Measurements from ENCODE around the genes AOC1, CDK5, ABCF2 and WDR86.

DNA sequence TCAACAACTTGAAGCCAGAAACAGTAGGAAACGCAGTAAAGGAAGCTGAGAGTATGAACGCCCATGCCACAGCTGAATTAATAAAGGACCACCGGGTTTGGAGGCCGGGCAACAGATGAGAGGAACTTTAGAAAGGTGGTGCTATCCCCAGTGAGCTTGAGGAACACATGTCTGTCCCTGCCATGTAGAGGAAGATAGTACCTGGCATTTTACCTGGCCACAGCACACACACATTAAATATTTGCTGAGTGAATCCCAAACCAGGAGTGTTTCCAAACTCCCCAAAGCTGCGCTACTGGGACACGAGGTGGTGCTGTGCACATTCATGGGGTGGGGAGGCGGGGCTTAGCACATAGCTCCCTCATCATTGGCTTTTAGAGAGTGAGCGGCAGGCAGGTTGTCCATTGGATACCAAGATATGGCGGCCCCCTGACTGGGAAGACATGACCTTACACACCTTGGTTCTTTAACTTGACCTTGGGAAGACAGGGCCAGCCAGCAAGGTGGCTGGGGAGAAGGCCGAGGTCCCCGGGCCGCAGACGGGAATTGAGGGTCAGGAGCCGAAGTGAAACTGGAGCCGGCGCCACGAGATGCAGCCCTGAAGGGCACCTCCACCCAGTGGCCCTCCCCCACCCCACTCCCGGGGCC lies 23.8 kb downstream of the TMEM176A start:
- RRBS = 80% methylated on average over 8 of the region's 18 CpGs

DNA sequence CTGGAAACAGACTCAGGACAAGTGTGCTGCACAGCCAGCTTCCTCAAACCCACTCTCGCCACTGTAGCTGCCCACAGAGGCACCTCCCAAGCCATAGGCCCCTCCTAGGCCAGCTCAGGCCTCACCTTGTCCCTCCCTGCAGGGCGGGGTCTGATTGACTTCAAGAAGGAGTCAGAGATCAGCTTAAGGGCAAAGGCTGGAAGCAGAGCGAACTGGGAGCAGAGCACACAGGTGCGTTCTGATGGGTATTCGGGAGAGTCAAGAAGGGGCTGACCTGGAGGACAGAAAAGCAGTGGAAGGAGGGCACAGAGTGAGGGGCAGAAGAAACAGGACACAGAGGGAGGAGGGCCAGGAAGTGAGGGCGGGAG lies at the start of gene AOC1:
Gene AOC1, plus strand, starts transcription at position 190 of the 368 bp plus-strand sequence.
- RRBS = no CpG with 5 or more reads among the region's 6 CpGs

DNA sequence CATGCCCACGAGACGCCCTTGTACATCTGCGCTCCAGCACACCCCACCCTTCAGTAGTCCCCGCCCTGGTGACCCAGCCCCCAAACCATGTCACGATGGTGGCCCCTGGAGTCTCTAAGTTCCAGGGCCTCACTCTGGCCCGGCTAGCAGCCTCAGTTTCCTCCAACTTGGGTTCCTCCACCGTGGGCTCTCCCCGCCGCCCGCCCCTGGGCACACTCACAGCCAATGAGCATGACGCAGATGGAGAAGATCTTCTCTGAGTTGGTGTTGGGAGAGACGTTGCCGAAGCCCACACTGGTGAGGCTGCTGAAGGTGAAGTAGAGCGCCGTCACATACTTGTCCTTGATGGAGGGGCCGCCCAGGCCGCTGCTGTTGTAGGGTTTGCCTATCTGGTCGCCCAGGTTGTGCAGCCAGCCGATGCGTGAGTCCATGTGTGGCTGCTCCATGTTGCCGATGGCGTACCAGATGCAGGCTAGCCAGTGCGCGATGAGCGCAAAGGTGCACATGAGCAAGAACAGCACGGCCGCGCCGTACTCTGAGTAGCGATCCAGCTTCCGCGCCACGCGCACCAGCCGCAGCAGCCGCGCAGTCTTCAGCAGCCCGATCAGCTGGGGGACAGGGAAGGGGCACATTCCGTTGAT lies 26.8 kb downstream of the KCNH2 start:
- RRBS = no CpG with 5 or more reads among the region's 39 CpGs

- RRBS = no CpG with 5 or more reads among the region's 15 CpGs
These were observed 15.3 kb downstream of the KCNH2 start for GRCh38 chr7:150962739-150963280.

DNA sequence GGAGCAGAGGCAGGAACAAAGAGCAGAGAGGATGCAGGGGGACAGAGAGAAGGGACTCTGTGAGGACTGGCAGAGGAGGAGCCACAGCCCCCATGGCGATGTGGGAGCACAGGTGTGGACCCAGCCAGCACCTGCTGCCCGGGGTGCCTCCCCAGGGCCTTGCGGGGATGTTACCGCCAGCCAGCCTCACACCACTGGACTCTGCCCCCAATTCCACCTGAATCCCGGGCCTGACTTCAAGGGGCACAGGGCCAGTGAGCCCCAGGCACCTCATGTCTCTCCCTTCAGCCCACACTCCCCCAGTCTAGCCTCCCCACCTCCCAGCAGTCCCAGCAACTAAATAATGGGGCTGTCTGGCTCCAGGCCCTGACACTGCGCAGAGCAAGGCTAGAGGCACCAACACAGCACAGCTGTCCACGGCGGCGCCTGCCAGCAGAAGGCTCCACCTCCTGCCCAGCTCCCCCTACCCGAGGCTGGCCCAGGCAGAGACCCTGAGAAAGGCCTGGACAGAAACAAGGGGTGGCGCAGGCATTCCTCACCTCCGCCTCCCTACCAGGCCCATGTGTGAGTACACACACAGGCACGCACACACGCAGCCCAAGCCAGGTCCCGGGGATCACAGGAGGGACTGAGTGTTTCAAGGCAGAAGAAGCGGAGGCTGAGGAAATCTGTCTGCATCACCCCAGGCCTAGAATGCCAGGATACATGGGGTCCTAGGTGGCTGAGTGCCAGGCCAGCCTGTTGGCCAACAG lies 6.1 kb downstream of the KCNH2 start:
- RRBS = 55% methylated on average over 3 of the region's 16 CpGs

GRCh38 chr7:151013425-151014040 lies 10.8 kb downstream of the ATG9B start:
- RRBS = 19% methylated on average over 13 of the region's 56 CpGs

DNA sequence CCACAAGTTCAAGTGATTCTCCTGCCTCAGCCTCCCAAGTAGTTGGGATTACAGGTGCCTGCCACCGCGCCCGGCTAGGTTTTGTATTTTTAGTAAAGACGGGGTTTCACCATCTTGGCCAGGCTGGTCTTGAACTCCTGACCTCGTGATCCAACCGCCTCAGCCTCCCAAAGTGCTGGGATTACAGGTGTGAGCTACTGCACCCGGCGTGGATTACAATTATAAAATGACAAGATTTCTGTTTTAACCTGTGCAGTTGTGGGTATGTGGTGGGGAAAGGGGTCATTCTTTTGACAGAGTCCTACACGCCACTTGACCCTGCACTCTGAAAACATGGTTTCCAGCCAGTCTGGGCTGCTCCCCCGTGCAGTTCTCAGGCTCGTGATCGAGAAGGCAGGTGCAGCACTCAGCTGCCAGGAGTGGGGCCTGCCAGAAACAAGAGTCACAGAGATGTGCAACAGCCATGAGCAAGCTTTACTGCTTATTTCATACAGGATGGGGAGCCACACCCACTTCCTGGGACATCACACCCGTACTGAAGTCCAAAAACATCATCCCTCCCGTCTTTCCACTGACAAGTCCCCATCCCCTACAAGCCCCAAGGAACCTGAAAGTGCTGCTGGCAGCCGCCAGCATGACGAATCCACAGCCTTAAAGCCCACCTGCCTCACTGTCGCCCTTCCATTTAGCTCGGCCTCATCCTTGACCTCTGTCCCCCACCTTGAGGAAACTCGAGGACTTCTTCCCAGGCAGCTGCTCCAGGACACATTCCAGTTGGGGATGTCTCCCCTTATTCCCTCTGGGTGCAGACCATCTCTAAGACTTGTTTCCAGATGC lies 9.4 kb downstream of the ATG9B start:
- RRBS = no CpG with 5 or more reads among the region's 19 CpGs

DNA sequence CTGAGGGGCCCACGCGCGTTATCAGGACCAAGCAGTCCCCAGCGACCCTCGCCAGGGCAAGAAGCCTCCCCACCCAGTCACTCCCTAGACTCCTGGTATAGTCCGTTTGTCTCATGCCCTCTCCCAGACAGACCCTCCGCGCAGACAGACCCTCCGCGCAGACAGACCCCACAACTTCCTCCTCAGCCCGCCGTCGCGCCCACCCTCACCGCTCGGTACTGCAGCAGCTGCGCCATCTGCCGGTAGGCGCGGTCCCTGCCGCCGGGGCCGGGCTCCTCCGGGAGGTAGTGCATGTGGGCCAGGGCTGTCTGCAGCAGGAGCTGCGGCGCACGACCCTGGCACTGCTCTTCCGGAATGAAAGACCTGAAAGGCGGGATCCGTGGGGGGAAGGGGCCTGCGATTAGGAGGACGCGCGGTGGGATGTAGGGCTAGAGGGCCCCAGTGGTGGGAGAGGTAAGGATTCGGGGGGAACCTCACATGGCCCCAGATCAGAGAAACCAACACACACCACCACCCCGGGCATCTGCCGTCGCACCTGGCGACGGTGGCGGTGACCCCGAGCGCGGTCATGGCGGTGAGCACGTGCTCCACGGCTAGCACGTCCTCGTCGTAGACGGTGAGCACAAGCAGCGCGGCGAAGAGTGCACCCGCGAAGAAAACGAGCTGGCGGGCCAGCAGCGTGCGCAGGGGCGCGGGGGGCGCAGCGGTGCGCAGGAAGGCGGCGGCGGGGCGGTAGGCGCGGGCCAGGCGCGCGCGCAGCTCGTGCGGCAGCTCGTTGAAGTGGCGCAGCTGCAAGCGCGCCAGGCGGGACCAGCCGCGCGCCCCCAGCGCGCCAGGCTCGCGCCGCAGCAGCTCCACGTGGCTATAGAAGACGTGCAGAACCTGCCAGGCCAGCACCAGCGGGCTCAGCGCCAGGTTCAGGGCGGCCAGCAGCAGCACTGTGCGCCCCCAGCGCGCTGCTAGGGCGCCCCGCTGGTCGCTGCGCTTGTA lies 5.9 kb downstream of the ATG9B start:
- RRBS = 4% methylated on average over 5 of the region's 102 CpGs

- RRBS = no CpG with 5 or more reads among the region's 7 CpGs
These were observed 1.1 kb upstream of the ABCB8 start for GRCh38 chr7:151027039-151027668.

DNA sequence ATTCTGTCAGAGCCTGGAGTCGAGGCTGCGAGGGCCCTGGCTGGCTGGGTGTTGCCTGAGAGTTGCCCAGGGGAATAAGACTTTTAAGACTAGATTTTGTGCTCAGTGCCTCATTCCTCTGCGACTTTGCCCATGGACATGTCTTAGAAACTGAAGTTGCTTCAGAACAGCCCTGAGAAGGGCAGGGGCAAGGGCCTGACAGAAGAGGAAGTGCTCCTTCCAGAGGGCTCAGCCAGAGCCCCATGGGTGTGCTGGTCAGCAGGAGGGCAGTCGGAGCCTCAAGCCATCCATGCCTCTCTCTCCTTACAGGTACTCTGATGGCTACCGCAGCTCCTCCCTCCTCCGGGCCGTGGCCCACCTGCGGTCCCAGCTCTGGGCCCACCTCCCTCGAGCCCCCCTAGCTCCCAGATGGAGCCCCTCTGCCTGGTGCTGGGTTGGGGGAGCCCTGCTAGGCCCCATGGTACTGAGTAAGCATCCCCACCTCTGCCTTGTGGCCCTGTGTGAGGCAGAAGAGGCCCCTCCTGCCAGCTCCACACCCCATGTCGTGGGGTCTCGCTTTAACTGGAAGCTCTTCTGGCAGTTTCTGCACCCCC lies 5.1 kb downstream of the ABCB8 start:
- RRBS = no CpG with 5 or more reads among the region's 11 CpGs

DNA sequence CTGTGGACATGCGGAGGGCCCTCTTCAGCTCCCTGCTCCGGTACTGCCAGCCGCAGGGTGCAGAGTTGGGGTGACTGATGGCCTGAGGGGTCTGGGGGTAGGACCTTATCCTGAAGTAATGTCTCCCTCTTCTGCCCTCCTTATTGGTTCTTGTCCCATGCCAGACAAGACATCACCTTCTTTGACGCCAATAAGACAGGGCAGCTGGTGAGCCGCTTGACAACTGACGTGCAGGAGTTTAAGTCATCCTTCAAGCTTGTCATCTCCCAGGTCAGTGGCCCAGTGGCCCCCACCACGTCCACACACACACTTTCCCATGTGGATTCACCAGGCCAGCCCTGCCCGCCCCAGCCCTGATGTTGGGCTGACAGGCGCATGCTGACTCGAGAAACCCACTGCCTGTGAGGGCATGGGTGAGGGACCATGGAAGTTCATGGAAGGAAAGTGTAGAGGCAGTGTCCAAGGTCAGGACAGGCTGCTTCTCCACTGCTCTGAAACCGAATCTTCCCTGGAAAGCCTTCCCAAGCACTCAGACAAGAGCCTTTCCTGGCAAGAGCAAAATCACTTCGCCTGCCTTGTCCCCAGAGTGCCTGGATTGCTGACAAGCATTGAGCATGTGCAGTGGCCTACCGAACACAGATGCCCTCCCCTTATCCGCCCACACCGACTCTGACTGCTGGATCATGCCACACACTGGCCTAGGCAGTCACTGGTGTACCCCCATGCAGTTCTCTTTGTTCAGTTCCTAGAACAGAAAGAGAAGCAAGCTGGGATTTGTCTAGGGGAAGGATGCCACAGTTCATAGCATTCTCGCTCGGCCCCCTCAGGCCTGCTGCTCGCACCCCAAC lies 6.5 kb downstream of the ABCB8 start:
- RRBS = no CpG with 5 or more reads among the region's 18 CpGs

DNA sequence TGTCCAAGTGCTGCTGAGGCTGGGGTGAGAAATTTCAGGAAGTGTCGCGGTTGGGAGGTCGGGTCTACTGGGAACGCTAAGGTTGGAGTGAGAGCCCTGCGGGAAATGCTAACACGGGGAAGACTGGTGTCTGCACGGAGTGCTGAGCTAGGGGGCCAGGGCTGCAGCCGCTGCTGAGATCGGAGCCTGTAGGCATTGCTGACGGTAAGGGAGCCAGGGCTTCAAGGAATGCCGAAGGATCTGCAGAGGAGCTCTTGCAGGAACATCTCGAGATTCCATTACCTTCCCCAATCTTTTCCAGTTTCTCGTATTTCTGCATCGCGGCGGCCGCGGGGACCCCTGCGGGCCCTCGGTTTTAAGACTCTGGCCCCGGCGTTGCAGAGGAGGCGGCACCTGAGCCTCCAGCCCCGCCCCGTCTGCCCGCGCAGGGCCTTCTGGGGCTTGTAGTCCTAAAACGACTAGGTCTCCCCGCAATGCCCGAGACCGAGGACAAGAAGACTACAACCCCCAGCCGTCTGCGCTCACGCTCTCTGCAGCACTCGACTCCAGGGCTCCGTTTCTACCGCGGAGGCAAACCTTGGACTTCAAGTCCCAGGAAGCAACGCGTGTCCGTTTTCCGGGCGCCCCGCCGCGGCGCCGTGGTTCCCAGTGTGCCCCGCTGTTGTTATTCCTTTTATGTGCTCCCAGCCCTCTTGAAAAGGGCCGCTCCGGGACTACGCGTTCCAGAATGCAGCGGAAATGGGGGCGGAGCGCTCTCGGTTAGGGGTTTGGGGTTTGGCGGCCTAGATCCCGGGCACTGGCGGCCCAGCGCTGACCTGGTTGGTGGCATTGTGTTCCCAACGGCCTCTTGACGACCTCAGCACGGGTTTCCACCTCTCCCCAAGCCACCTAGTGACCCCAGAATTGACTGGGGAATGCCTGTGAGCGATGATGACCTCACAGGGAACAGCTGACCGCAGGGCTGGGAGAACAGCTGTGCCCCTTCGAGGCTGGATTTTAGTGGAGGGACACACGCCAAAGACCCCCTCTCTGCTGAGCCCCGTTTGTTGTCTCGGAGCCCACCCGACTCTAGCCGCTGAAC lies at the start of gene CDK5:
Gene CDK5, minus strand, starts transcription at position 368 of the 1,081 bp plus-strand sequence.
- RRBS = 1% methylated on average over 18 of the region's 72 CpGs

DNA sequence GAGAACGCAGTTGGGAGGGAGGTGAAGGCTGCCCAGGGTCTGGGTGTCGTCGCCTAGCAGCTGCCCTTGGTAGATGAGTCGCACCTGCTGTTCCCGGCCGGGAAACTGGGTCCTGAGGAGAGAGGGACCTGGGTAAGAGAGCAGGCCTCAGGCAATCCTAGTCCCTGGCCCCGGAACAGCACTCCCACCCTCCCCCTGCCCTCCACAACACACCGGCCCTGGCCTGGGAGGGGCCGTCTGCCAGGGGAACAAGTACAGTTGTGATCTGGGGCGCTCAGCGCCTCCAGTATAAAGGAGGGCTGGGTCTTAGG lies 1.1 kb upstream of the FASTK start:
- RRBS = 64% methylated on average over 2 of the region's 11 CpGs

- RRBS = no CpG with 5 or more reads among the region's 10 CpGs
These were observed 7.1 kb downstream of the AGAP3 start for GRCh38 chr7:151093371-151093733.

- RRBS = no CpG with 5 or more reads among the region's 33 CpGs
These were observed 18.1 kb downstream of the AGAP3 start for GRCh38 chr7:151104042-151105104.

- RRBS = no CpG with 5 or more reads among the region's 23 CpGs
These were observed 25.1 kb downstream of the GBX1 start for GRCh38 chr7:151142231-151143012.

GRCh38 chr7:151226696-151227752 lies at the start of gene ABCF2:
ABCF2 (minus strand) TSS chr7:151227205.
- RRBS = 2% methylated on average over 30 of the region's 76 CpGs

- RRBS = no CpG with 5 or more reads among the region's 11 CpGs
These were observed 1.3 kb downstream of the SMARCD3 start for GRCh38 chr7:151246942-151247892.

GRCh38 chr7:151339969-151340575 lies 1.5 kb upstream of the NUB1 start:
- RRBS = no CpG with 5 or more reads among the region's 8 CpGs

DNA sequence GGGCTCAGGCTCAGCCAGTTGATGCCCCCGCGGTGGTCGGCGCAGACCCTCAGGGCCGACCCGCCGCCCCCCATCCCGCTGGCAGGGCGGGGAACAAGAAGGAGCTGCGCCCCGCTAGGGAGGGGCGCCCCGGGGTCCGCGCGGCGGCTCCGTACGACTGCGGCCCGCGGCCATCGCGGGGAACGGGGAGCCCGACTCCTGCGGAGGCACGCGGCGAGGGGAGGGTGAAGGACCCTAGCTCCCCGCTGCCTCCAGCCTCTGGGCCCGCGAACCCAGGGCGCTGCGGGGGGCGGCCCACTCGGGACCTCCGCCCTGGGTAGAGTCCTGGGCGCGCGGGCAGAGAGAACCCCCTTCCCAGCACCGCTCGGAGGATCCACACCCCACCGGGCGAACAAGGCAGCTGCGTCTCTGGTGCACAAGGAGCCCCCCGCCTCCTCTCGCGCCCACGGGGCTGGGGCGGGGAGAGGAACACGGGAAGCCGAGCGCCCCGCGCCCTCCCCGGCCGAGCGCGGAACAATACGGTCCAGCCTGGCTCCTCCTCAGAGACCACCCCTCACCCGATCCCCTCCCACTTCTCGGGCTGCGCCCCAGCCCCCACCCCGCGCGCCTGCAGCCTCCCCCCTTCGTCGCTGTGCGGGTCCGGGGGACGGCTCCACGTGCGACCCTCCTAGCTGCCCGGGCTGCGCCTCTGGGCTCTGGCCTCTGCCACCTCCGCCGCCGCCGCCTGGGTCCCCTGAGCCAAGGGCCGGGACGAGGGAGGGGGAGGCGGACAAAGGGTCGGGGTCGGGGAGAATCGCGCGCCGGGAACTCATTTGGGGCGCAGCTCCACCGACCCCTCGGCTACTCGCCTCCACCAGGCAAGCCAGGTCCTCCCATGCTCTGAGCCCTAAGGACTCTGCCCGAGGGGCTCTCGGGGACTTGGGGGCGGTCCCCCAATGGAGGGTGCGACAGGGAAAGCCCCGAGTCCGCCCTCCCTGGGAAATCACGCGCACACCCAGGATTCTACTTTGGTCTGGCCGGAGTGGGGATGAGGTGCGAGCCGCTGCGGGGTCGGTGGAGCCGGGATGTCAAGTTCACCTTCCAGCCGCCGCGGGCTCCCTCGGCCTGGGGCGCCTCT lies at the start of gene WDR86:
Gene WDR86, minus strand, starts transcription at position 523 of the 1,117 bp plus-strand sequence.
- RRBS = 6% methylated on average over 32 of the region's 112 CpGs